GM12878 (cell line): ENCODE measurements around the gene GBX1.

GRCh38 chr7:151107432-151107935 is 21.2 kb downstream of the AGAP3 start:
- RAMPAGE, long total RNA = no peak
- RRBS, 2 experiments = no CpG with 5 or more reads among the region's 12 CpGs
CAGE:
- cytosol, long polyA minus RNA = no peak
- cytosol, long polyA plus RNA = no peak
- long polyA plus RNA = no peak
- nucleolus, long total RNA = no peak
- nucleus, long polyA plus RNA = no peak
- nucleus, long total RNA = no peak

- RAMPAGE, long total RNA = no peak
- RRBS, 2 experiments = 94% methylated on average over 4 of the region's 9 CpGs; no CpG with 5 or more reads in 1 of the 2 experiments
CAGE:
- cytosol, long polyA minus RNA = no peak
- cytosol, long polyA plus RNA = no peak
- long polyA plus RNA = no peak
- nucleolus, long total RNA = no peak
- nucleus, long polyA plus RNA = no peak
- nucleus, long total RNA = no peak
Measured at GRCh38 chr7:151135623-151136140, 31.8 kb downstream of the GBX1 start.

DNA sequence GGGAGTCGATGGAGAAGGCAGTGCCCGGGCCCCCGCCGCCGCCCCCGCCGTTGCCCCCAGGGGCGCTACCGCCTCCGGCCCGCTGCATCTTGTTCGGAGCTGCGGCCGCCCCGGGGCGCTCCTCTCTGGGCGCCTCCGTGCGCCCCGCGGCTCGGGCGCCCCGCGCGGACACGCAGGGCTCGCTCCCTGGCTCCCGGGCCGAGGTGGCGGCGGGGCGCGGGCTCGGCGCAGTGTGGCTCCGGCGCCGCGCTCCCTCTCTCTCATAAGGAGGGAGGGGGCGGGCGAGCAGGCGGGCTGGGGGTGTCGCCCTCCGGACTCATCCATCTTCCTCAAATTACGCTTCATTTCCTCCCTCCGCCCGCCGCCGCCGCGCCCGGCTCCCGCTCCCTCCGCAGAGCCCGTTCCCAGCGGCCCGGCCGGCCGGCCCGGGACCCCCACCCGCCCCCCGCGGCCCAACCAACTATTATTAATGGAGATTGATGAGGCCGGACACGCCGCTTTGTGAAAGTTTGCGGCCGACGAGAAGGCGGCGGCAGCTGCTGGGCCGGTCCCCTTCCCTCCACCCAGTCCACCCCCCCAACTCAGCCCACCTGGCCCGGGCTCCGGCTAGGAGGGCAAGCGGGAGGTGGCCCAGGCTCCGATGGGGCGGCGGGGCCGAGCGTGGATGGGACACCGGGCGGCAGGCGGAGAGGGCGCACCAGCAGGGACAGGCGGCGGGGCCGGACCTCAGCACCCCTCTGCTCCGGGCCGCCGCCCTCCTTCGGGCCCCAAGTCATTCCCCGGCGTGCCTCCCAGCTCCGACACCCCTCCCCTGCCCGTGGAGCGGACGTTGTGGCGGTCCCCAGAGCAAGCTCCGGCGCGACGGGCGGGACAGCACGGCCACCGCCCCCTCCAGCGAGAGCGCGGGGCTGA is at the start of gene GBX1:
Gene GBX1, minus strand, starts transcription at position 234 of the 912 bp plus-strand sequence.
- RAMPAGE, long total RNA = no peak
- RRBS, 2 experiments = 3 to 20% methylated on average over 86 to 99 of the region's 109 CpGs
CAGE:
- cytosol, long polyA minus RNA = no peak
- cytosol, long polyA plus RNA = no peak
- long polyA plus RNA = no peak
- nucleolus, long total RNA = no peak
- nucleus, long polyA plus RNA = no peak
- nucleus, long total RNA = no peak

DNA sequence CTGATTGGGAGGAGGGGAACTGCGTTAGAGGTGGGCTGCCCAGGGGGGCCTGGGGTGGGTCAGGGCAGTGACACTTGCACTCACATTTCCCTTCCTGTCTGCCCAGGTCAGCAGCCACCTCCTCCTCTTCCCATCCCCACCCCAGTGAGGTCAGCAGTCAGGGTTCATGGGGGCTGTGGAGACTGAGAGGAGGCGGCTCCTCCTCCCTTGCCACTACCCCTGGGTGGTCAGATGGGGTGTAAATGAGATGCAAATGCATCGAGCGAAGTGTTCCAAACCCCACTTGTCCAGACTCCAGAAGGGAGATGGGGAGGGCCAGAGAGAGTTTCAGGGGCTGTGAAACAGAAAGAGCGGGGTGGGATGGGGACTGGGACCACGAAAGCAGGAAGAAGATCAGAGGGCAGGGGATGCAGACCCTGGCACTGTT is 2.0 kb downstream of the SMARCD3 start:
- RAMPAGE, long total RNA = no peak
- RRBS, 2 experiments = no CpG with 5 or more reads among the region's 6 CpGs
CAGE:
- cytosol, long polyA minus RNA = no peak
- cytosol, long polyA plus RNA = no peak
- long polyA plus RNA = no peak
- nucleolus, long total RNA = no peak
- nucleus, long polyA plus RNA = no peak
- nucleus, long total RNA = no peak

- RAMPAGE, long total RNA = no peak
- RRBS, 2 experiments = no CpG with 5 or more reads among the region's 6 CpGs
CAGE:
- cytosol, long polyA minus RNA = no peak
- cytosol, long polyA plus RNA = no peak
- long polyA plus RNA = no peak
- nucleolus, long total RNA = no peak
- nucleus, long polyA plus RNA = no peak
- nucleus, long total RNA = no peak
Measured at GRCh38 chr7:151249688-151250131, 1.2 kb upstream of the SMARCD3 start.

- RAMPAGE, long total RNA = no peak
- RRBS, 2 experiments = no CpG with 5 or more reads among the region's 8 CpGs
CAGE:
- cytosol, long polyA minus RNA = no peak
- cytosol, long polyA plus RNA = no peak
- long polyA plus RNA = no peak
- nucleolus, long total RNA = no peak
- nucleus, long polyA plus RNA = no peak
- nucleus, long total RNA = no peak
Measured at GRCh38 chr7:151255326-151255762, 6.8 kb upstream of the SMARCD3 start.

DNA sequence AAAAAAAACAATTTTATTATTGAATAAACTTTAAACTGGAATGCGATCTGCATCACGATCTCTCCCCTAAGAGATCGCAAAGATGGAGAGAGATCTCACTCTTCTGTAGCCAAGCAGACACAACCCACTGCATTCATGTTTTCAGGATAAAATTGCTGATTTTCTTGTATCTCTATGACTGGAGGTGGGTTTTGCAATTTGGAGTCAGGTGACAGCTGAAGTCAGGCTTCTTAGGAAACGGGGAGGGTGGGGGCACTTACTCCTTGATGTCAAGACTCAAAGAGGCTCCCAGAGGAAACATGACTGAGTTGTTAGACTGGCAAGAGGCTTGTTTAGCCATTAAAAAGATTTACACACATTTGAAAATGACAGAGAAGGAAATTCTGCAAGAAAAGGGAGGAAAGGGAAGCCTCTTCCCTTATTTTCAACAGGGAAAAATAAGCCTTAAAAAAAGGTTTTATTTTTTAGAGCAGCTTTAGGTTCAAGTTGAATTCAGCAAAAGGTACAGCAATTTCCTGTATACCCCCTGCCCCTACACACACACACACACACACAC is 1.5 kb upstream of the CRYGN start:
- RAMPAGE, long total RNA = no peak
- RRBS, 2 experiments = no CpG with 5 or more reads among the region's 4 CpGs
CAGE:
- cytosol, long polyA minus RNA = no peak
- cytosol, long polyA plus RNA = no peak
- long polyA plus RNA = no peak
- nucleolus, long total RNA = no peak
- nucleus, long polyA plus RNA = no peak
- nucleus, long total RNA = no peak

DNA sequence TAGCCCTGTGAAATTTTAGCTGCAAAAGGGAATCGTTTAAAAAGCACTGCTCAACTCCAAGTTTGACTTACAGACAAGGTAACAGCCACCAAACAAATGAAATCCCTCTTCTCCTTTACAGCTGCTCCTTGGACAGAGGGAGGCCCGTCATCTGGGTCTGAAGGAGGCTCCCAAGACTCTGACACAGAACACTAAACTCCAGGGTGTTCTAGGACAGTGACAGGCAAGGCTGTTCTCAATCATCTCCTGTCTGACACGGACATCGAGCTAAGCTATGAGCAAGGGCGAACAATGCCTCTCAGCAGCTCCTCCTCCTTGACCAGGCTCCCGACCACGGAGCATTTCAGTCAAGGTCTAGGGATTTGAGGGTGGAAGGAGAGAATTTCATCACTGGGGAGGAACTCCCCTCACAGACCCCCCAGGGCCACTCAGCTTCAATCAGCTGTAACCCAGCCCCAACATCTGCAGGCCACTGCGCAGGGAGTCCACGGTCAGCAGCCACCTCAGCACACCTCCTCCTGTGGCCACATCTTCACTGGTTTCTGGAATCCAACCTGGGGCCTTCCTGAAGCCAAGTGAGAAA is 26.2 kb upstream of the CRYGN start:
- RAMPAGE, long total RNA = no peak
- RRBS, 2 experiments = no CpG with 5 or more reads among the region's 9 CpGs
CAGE:
- cytosol, long polyA minus RNA = no peak
- cytosol, long polyA plus RNA = no peak
- long polyA plus RNA = no peak
- nucleolus, long total RNA = no peak
- nucleus, long polyA plus RNA = no peak
- nucleus, long total RNA = no peak

DNA sequence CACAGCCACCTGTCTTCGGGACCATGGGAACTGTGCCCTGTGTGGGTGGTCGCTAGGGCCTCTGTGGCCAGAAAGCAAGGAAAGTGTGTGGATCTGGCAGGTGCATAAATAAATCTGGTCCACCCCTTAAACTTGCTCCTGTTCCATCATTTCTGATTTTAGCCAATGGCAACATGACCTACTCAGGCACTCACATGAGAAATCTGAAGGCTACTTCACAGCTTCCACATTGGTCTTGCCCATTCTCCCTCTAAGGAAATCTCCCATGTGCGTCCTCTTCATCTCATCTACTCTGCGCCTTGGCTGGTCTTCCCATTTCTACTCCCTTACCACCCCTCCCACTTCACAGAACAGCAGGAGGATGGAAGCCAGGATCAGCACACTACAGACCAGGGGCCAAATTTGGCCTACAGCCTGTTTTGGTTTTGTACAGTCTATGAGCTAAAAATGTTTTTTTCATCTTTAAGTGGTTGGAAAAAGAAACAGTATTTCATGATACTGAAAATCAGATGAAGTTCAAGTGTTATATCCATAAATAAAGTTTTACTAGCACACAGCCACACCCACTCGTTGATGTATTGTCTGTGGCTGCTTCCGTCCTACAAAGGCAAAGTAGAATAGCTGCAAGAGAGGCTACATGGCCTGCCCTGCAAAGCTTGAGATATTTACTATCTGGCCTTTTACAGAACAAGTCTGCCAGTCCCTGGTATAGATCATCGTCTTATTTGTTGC is 10.2 kb downstream of the RHEB start:
- RAMPAGE, long total RNA = no peak
- RRBS, 2 experiments = no CpG with 5 or more reads among the region's 7 CpGs
CAGE:
- cytosol, long polyA minus RNA = no peak
- cytosol, long polyA plus RNA = no peak
- long polyA plus RNA = no peak
- nucleolus, long total RNA = no peak
- nucleus, long polyA plus RNA = no peak
- nucleus, long total RNA = no peak

- RAMPAGE, long total RNA = no peak
- RRBS, 2 experiments = no CpG with 5 or more reads among the region's 7 CpGs
CAGE:
- cytosol, long polyA minus RNA = no peak
- cytosol, long polyA plus RNA = no peak
- long polyA plus RNA = no peak
- nucleolus, long total RNA = no peak
- nucleus, long polyA plus RNA = no peak
- nucleus, long total RNA = no peak
Measured at GRCh38 chr7:151608340-151608712, 88.6 kb upstream of the RHEB start.

DNA sequence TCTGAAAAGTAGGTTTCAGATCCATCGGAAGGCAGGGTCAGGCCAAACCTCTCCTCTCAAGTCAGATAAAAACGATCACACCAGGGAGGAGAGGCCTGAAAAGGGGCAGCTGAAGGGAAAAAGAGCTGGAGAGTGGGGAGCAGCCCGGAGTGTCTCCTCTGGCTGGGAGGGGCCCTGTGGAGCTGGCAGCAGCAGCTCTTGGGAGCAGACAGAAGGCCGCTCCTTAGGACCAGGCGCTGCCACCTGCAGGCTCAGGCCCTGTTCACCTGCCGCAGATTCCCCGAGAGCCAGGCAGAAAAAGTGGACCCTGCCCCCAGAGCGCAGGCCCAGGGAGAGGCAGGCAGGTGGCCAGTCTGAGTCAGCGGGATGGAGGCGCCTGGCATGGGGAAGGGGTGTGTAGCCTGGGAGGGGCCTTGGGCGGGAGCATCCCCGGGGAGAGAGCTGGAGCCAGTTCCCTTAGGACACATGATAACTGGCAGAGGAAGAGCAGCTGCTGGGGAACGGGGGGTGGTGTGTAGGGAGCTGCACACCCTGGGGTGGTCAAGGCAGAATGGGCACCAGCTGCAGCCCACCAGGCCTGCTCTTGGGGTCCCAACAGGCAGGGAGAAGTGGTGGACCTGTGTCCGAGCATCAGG is 177.1 kb upstream of the RHEB start:
- RAMPAGE, long total RNA = no peak
- RRBS, 2 experiments = no CpG with 5 or more reads among the region's 14 CpGs
CAGE:
- cytosol, long polyA minus RNA = no peak
- cytosol, long polyA plus RNA = no peak
- long polyA plus RNA = no peak
- nucleolus, long total RNA = no peak
- nucleus, long polyA plus RNA = no peak
- nucleus, long total RNA = no peak

DNA sequence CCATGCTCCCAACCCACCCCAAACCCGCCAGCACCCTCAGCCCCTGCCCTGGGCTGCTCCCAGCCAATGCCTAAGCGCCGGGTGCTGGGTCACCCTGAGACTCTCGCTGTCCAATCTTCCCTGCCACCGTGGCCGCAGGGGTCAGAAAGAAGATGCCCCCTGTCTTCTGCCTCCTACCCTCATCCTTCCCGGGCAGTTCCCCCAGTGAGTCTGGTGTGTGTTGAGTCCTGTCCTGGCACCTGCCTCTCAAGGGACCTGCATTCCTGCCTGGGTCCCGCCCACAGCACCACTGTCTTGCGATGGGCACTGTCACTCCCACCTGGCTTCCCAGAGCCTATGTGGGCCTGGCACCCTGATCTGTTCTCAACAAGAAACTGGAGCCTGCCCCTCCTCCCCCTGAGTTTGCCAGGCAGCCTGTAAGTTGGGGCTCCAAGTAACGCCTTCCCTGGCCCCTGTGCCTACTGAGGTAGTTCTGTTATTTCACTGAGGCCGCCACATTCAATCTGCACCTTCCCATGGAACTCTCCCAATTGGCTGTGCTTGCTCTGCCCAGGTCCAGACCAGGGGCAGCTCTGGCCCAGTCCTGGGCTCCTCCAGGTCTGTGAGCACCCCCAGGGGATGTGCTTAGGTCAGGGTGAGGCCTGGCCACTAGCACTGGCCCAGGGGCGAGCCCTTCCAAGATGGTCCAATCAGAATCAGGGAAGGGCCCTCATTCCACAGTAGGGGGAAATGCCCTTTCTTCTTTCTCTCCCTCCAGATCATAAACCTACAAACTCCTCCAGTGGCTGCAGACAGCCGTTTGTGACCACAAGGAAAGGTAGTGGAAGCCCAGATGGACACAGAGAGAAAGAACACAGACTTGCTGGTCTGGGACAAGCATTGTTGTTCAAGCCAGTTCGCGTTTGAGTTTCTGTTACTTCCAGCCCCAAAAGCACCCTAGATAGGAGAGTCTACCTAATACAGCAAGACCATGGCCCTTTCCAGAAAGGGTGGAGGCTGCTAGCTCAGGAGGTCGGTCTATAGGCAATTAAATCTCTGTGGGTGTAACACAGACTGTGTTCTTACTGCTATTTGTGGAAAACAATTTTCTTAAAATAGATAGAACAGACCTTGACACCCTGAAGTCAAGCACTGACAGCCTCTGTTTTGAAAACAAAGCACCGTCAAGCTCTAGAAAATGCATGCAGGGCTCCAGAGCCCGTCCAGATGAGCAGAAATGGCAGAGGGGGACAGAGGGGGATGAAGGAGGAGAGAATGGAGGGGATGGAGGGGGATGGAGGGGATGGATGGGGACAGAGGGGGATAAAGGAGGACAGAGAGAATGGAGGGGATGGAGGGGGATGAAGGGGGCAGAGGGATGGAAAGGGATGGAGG is 157.0 kb downstream of the PRKAG2 start:
- RAMPAGE, long total RNA = no peak
- RRBS, 2 experiments = 69% methylated on average over 3 of the region's 18 CpGs; no CpG with 5 or more reads in 1 of the 2 experiments
CAGE:
- cytosol, long polyA minus RNA = no peak
- cytosol, long polyA plus RNA = no peak
- long polyA plus RNA = no peak
- nucleolus, long total RNA = no peak
- nucleus, long polyA plus RNA = no peak
- nucleus, long total RNA = no peak

- RAMPAGE, long total RNA = no peak
- RRBS, 2 experiments = 86 to 89% methylated on average over 2 of the region's 9 CpGs
CAGE:
- cytosol, long polyA minus RNA = no peak
- cytosol, long polyA plus RNA = no peak
- long polyA plus RNA = no peak
- nucleolus, long total RNA = no peak
- nucleus, long polyA plus RNA = no peak
- nucleus, long total RNA = no peak
Measured at GRCh38 chr7:151740341-151740849, 136.5 kb downstream of the PRKAG2 start.

GRCh38 chr7:151757040-151757557 is 119.8 kb downstream of the PRKAG2 start:
- RAMPAGE, long total RNA = no peak
- RRBS, 2 experiments = 67% methylated on average over 2 of the region's 8 CpGs; no CpG with 5 or more reads in 1 of the 2 experiments
CAGE:
- cytosol, long polyA minus RNA = no peak
- cytosol, long polyA plus RNA = no peak
- long polyA plus RNA = no peak
- nucleolus, long total RNA = no peak
- nucleus, long polyA plus RNA = no peak
- nucleus, long total RNA = no peak

DNA sequence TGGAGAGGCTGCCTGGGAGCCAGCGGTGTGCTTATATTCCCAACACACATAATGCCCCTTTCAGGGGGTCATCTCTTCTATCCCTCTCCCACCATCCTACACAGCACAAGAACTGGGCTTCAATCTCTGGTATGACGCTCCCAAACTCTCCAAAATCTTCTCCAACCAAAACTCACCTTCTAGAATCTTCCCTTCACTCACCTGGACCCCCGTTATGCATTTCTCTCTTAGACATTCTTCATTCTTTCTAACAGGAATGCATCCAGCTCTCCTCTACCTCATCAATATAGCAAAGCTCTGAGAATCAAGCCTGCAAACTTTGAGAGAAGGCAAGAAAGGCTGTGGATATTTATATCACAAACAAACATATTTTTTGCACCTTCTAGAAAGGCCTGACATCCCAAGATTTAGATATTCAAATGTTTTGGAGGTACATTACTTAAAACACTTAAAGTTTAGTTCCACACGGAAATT is 104.7 kb downstream of the PRKAG2 start:
- RAMPAGE, long total RNA = no peak
- RRBS, 2 experiments = no CpG with 5 or more reads among the region's 4 CpGs
CAGE:
- cytosol, long polyA minus RNA = no peak
- cytosol, long polyA plus RNA = no peak
- long polyA plus RNA = no peak
- nucleolus, long total RNA = no peak
- nucleus, long polyA plus RNA = no peak
- nucleus, long total RNA = no peak

- RAMPAGE, long total RNA = no peak
- RRBS, 2 experiments = 62 to 74% methylated on average over 4 of the region's 16 CpGs
CAGE:
- cytosol, long polyA minus RNA = no peak
- cytosol, long polyA plus RNA = no peak
- long polyA plus RNA = no peak
- nucleolus, long total RNA = no peak
- nucleus, long polyA plus RNA = no peak
- nucleus, long total RNA = no peak
Measured at GRCh38 chr7:151790824-151791489, 86.0 kb downstream of the PRKAG2 start.

DNA sequence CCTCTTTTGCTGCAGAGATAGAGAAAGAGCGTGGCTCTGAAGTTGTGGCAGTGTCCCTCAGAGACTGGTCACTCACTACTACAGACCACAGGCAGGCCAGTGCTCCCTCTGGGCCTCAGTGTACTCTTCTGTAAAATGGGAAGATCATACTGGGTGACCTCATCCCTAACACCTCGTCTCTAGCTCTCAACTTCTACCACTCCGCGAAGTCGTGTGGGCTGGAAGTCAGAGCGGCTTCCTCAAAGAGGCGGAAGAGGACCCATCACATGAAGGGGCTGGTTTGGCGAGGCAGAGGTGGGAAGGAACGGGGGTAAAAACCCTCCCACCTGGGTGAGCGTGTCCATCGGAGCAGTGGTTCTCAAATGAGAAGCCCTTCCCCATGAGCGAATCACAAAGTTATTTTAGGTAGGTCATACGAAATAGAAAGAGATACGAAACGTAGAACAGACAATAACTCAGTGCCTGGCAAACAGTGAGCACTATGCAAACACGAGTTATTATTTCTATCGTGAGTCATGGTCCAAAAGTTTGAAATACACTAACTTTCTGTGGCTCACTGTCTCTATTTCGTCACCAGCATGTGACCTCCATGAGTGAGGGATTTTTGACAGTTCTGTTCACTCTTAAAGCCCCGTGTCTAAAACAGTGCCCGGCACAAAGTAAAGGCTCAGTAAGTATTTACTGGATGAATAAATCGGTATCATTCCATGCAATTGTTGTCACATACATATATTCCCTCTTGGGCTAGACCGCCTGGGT is 32.6 kb downstream of the PRKAG2 start:
- RAMPAGE, long total RNA = no peak
- RRBS, 2 experiments = no CpG with 5 or more reads among the region's 22 CpGs
CAGE:
- cytosol, long polyA minus RNA = no peak
- cytosol, long polyA plus RNA = no peak
- long polyA plus RNA = no peak
- nucleolus, long total RNA = no peak
- nucleus, long polyA plus RNA = no peak
- nucleus, long total RNA = no peak

- RAMPAGE, long total RNA = no peak
- RRBS, 2 experiments = no CpG with 5 or more reads among the region's 18 CpGs
CAGE:
- cytosol, long polyA minus RNA = no peak
- cytosol, long polyA plus RNA = no peak
- long polyA plus RNA = no peak
- nucleolus, long total RNA = no peak
- nucleus, long polyA plus RNA = no peak
- nucleus, long total RNA = no peak
Measured at GRCh38 chr7:151871197-151871957, 5.5 kb downstream of the PRKAG2 start.

- RAMPAGE, long total RNA = no peak
- RRBS, 2 experiments = no CpG with 5 or more reads among the region's 17 CpGs
CAGE:
- cytosol, long polyA minus RNA = no peak
- cytosol, long polyA plus RNA = no peak
- long polyA plus RNA = no peak
- nucleolus, long total RNA = no peak
- nucleus, long polyA plus RNA = no peak
- nucleus, long total RNA = no peak
Measured at GRCh38 chr7:151878003-151878359, 1.1 kb upstream of the PRKAG2 start.

DNA sequence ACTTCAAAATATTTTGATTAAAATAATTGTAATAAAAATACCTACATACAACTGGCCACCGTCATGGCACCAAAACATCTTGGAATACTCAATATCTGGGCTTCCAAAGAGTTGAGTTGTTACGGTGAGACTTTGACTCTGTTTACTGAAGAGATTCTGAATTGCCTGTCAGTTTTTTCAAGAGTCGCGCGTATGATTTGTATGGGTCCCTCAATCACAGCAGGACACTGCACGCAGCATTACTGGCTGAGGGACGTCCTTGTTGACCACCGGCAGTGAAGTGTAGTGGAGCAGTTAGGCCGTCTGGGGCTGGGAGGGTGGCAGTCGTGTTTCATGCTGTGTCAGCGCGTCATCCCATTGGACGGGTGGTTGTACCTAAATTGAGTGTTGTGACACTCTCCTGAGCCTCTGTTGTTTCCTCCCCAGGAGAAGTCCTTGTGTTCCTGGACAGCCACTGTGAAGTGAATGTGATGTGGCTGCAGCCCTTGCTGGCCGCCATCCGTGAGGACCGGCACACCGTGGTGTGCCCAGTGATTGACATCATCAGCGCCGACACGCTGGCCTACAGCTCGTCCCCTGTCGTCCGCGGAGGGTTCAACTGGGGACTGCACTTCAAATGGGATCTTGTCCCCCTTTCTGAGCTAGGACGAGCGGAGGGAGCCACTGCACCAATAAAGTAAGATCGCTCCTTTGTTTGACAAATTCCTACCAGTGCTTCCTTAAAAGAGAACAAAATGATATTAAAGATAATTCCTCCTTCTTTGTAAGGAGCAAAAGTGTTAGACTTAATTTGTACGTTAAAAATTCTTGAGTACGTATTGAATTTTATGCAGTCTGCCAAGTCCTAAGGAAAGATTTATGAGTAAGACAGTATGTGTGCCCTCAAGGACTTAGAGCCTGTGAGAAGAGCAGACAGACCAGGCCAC is 82.4 kb downstream of the GALNT11 start:
- RAMPAGE, long total RNA = no peak
- RRBS, 2 experiments = no CpG with 5 or more reads among the region's 29 CpGs
CAGE:
- cytosol, long polyA minus RNA = no peak
- cytosol, long polyA plus RNA = no peak
- long polyA plus RNA = no peak
- nucleolus, long total RNA = no peak
- nucleus, long polyA plus RNA = no peak
- nucleus, long total RNA = no peak